Zone of skin (tissue), 1 donor: ENCODE data around the gene GLS.

DNA sequence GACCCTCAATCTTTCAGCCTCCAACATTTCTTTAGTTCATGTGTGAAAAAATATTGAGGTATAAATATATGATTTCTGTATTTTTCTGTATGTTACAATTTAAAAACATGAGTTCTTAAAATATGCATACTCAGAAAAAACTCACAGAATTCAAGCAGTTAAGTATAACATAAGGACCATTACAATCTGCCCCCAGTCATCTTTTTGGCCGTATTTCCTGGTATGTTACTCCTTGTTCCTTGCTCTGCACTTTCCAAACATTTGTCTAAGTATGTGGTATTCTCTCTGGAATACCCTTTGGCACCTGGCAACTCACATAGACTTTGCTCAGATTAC lies 54.7 kb downstream of the C2orf88 start:
- RRBS, result no CpG with 5 or more reads among the region's 1 CpG

GRCh38 chr2:190334865-190335548 lies 8.4 kb upstream of the INPP1 start:
- RRBS, result no CpG with 5 or more reads among the region's 4 CpGs

DNA sequence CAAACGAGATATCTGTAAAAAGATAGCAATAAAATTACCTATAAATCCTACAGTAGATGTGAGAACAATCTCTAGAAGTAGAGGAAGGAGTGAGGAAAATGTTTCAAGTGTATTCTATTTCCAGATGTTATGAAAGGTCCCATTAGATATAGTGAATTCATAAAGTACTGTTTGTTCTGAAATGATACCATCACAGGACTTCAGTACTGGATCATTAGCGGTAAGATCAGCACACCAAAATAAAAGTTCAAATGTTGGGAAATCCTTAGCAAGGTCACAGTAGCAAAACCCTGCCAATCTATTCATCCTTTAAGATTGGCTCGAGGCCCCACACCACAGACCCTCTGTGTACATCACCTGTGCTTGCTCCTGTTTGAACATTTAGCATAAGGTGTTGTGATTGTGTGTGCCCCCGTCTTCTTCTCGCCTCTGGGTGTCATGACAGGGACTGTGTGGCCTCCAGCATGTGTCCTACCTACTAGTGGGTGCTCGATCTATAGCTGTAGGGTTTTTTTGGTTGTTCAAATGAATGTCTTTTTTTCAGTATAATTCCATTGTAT lies 9.0 kb downstream of the MFSD6 start:
- RRBS, result no CpG with 5 or more reads among the region's 6 CpGs

DNA sequence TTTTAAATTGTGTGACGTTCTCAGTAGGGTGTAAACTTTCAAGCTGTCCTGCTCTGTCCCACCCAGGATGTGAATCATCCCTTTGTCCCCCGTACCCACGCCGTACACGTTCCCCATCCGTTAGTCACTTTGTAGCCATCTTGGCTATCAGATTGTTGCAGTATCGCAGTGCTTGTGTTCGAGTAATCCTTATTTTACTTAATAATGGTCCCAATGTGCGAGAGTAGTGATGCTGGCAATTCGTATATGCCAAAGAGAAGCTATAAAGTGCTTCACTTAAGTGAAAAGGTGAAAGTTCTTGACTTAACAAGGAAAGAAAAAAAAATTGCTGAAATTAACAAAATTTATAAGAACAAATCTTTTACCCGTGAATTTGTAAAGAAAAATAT lies 40.9 kb upstream of the NAB1 start:
- RRBS, result no CpG with 5 or more reads among the region's 11 CpGs

DNA sequence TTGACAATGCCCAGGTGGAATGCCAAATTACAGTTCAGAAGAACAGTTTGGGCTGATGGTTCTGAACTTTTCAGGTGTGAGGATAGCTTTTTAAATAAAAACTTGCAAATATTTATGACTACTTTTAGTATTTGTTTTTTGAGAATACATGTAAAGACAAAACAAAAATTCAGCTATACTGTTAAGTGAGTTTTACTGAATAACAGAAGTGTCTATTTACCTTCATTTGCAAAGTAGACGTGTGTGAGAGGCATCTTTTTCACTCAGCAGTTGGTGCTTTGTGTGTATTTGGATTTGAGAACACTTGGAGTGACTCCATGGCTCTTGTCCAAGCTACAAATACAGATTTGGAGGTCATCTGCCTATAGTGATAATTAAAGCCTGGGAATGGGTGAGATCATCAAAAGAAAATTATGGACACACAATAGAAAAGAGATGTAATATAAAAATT lies 6.1 kb downstream of the NAB1 start:
- RRBS, result no CpG with 5 or more reads among the region's 1 CpG

DNA sequence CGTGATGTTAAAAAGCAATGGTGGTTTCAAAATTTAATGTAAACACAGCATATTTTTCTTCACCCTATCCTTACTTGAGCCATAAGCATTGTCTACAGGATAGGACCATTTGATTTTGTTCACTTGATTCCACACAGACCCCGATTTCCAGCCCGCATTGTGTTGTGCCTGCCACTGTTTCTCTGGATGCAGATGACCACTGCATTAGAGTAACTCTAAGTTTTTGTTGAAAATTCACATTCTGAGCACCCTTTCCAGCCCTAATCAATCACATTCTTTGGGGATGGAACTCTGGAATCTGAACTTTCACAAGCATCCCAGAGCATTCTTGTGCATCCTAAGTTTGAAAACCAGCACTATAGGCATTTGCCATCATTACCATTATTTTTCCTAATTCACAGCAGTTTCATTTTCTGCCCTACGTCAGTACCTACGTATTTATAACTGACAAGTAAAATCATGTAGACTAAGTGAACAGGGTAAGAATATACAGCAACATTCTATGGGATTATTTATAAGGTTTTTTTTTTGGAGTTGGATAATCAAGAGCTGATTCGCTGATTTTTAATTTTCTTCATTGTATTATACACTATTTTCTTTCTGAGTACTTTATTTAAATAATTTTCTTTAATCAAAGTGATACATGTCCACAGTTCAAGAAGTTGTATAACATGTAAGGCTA lies 22.2 kb downstream of the NAB1 start:
- RRBS, result no CpG with 5 or more reads among the region's 6 CpGs

- RRBS, result no CpG with 5 or more reads among the region's 1 CpG
Measured at GRCh38 chr2:190785358-190785557, 95.4 kb upstream of the GLS start.

- RRBS, result 1% methylated on average over 26 of the region's 43 CpGs
Measured at GRCh38 chr2:190880714-190881136, at the start of gene GLS. Gene GLS (plus strand): TSS chr2:190880821.

DNA sequence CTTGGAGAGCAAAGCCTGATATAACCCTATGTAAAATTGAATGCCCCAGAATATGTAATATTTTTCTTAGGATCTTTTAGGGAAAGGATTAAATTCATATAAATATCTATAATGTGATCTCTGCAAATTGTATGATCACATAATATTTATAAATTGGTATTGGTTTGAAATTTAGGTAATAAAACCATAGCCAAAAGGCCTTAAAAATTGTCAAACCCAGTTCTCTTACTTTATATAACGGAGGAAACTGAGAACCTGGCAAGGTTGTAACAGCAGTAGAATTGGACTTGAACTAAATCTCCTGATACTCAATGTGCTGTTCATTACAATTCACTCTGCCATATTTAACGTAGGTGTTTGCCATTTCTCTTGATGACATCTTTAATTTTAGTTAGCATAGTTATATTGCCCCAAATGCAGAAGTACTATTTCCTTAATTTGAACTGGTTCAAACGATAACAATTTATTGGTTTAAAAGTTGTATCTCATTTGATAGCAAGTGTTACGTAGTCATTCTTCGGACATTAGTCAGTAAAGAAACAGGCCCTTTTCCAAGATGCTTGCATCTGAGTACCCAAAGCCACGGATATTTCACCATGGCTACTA lies 31.9 kb downstream of the GLS start:
- RRBS, result no CpG with 5 or more reads among the region's 6 CpGs

- RRBS, result no CpG with 5 or more reads among the region's 5 CpGs
Measured at GRCh38 chr2:190924966-190925446, 44.4 kb downstream of the GLS start.

DNA sequence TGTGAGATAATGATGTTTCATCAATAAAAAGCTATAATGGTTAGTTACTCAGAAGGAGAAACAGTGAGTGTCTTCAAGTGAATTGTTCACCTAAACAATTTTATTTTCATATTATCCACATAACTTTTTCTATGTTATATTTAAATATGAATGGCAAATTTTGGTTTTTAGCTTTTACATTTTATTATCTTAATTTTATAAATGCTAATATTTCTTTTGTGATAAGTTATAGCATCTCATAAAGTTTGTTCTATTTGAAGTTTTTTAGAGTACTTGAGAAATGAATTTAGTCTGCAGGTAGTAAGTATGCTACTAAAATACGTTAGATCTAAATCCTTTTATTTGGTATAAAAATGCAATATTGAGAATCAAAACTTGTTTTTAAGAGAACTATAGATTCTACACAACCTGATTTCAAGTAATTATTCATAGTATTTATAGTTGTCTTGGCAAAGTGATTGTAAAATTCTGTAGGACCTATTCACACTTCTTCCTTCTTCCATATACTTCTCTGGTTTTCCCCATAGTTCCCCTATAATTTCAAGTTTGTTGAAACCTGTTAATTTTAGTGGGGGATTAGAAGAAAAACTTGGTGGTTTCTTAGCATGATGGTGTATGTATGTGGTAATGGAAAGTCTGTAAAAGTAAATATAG lies 53.1 kb downstream of the GLS start:
- RRBS, result no CpG with 5 or more reads among the region's 1 CpG

DNA sequence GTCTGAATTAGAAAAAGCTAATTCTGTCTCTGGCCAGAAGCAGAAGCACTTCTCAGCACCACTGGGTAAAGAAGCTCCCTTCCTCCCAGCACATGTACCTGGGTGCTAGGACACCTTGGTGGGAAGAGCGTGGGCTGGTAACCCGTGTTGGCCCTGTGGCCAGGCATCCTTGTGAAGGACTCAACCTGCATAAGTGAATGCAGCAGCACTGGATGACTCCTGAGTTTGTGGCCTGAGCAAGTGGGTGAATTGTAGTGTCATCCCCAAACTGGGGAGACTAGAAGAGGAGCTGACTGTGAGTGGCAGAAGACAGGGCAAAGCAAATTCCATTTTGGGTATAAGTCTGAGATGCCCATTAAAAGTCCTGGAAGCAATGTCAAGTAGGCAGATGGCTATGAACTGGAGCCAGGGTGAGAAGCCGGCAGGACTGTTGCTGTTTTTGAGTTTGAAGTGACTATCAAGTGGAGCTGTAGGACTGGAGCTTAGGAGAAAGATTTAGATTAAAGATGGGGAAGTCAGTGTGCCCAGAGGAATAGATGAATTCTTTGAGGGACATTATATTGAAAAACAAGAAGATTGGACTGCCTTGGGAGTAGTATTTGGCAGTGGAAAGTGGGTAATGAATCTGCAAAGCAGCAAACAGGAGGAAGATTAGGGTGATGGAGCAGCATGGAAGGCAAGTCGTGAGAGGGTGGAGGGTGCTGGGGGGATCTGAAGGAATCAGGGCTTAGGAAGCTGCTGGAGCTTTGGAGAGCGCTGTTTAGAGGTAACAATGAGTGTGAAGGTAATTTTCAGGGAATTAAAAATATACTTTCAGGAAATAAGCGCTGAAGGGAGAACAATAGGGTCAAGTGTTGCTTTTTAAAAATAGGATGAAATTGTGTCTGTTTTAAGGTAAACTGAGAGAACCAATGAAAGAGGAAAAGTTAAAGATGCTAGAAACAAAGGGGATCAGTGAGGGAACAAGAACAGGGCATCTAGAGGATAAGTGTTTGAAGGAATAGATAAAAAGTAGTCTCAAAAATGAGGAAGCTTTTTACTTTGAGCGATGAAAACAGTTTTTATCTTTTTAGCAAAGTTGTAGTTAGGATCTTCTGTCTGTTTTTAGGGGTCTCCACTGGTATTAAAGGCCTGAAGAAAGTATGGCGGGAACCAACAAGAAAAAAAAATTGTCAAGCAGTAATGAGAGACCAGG lies 63.0 kb downstream of the STAT1 start:
- RRBS, result no CpG with 5 or more reads among the region's 8 CpGs

DNA sequence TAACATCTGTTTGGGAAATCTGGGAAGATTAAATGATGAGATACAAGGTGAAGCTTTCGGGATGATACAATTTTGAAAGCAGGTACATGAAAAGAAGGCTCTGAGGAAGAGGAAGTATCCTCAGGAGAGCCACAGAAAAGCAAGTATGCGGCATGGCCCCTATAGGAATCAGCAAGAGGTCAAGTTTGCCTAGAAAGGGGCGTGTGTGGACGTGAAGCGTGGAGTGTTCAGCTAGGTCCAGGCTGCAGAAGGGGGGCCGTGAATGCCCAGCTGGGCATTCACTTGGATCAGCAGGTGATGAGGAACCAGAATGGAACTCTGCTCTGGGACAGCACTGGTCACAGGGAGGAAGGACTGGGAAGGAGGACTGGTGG lies 19.9 kb downstream of the STAT1 start:
- RRBS, result no CpG with 5 or more reads among the region's 6 CpGs

DNA sequence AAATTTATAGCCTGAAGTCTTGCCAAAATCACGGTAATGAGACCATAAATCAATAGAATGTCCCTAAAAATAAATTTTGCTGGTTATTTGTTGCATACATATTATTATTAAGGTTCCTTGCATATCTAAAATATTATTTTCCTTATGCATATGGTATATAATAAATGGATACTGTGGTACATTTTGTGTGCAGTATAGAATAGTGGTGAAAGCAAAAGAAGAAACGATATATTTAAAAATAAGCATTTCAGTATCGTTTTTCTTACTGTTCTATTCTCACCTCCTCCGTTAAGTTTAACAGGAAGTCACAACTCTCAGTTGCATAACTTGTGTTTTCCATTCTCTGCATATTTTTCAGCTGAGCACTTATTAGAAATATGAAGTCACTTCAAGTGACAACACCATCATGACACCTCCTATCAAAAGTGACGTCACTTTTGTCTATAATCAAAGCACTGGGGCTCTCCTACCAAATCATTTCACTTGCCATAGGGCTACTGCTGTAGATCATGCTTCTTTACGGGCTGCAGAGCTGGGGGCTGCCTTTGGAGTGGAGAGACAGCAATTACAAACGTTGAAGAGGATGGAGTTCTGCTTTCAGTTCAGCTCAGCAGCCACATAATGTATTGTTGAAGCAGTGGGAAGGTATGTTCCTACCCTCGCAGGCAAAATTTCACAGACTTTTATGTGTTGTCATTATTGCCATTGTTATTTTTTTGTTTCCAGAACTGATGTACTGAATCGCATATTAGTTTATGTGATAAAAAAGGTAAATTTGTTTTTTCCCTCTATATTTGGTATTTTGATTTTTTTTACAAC lies 36.4 kb downstream of the STAT4 start:
- RRBS, result no CpG with 5 or more reads among the region's 9 CpGs

GRCh38 chr2:191128006-191128644 lies 22.7 kb downstream of the STAT4 start:
- RRBS, result no CpG with 5 or more reads among the region's 8 CpGs

DNA sequence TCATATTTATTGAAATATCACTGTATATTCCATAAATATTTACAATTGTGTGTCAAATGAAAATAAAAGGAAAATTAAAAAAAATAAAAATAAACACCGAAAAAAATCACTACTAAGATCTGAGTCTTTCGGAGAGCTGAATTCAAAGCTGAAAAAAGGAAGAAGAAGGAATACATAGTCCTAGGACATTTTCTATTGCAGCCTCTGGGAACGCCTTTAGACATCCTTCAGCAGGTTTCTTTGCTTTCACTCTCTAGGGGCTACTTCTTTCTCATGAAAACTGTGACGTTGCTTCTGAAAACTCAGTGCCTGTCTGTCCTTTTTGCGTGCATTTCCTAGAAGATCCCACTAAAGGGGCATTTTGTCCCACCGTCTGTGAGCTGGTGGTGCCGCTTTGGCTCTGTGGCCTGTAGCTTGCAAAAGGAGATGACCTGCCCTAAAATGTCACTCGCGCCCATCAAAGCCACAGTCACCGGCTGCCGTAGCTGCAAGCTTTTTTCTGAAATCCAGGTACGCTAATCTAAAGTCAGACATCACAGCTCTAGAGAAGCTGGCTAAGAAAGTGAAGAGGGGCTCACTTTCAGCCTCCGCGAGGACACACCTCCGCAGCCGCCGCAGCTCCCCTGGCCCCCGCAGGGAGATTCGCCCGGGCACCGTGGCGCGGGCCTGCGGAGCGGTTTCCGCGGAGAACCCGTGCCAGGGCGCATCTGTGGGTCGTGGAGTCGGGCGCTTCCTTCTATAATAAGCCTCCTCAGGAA lies 542 bp downstream of the STAT4 start:
- RRBS, result no CpG with 5 or more reads among the region's 32 CpGs

GRCh38 chr2:191233995-191234194 lies 11.3 kb upstream of the MYO1B start:
- RRBS, result no CpG with 5 or more reads among the region's 2 CpGs

- RRBS, result no CpG with 5 or more reads among the region's 6 CpGs
Measured at GRCh38 chr2:191363547-191364026, 118.4 kb downstream of the MYO1B start.

GRCh38 chr2:191593964-191594445 lies 83.9 kb upstream of the NABP1 start:
- RRBS, result no CpG with 5 or more reads among the region's 3 CpGs